Right common carotid artery plus branches (tissue), 1 donor: Measurements from ENCODE around the genes CENPE, CYP2U1 and SEC24B.

- PRO-cap: no peak
Measured at GRCh38 chr4:102788965-102789874, 28.5 kb upstream of the MANBA start.

- PRO-cap: no peak
Measured at GRCh38 chr4:102817485-102817965, 9.8 kb downstream of the UBE2D3 start.

GRCh38 chr4:102824781-102825463 is 2.4 kb downstream of the UBE2D3 start:
- PRO-cap: bidirectional peak, plus-strand start at chr4:102825412, minus-strand start at chr4:102825261

DNA sequence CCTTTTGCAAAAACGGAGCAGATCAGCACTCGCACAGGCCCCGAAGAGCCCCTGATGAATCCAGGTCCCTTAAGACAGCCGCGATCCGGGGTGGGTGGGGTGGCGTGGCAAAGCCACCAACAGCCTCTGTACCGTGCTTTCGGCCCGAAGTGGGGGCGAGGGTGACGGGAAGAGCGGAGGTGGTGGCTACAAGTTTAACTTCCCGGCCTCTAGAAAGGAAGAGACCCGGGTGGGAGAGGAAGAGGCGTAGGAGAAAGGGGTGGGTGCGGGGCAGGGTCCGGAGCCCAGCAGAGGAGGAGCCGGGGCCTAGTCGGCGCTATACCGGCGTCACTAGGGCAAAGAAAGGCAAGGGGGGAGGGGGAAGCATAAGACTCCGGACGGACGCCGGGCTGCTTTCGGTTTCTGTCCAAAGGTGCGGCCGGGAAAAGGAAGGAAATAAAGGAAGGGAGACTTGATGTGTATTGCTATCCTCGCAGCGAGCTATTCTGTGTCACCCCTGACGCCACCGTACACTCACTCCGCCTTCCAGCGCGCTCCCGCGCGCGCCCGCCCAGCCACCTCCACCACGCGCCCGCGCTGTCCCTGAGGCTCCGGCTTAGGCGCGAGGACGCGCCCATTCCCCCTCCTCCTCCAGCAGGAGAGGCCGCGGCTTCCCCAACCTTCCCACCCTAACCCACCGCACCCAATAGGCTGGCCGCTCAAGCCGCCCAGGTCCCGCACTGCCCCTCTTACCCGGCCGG is 545 bp downstream of the UBE2D3 start:
- PRO-cap: bidirectional peak, plus-strand start at position 348 of the sequence, minus-strand start at position 487 of the sequence

DNA sequence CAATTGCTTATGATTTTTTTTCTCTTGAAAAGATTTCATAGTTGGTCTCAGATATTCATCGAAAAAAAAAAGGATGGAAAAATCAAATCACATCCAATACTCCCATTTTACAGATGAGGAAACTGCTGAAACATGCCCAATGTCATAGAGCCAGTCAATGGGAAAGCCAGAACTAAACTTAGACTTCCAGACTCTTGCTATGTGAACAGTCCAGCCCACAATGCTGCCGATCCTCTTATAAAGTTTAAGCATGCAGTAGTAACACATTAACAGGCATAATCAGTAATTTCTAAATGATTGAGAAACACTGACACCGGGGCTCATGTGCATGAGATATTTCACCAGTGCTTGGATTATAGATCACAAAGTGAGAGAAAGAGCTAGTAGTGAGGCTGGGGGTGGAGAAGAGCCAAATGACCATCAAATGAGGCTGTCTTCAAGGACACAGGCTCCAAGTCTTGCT is 2.6 kb downstream of the BDH2 start:
- PRO-cap: no peak

GRCh38 chr4:103197655-103198805 is at the start of gene CENPE:
CENPE (minus strand) TSS chr4:103198343.
- PRO-cap: unidirectional peak, minus-strand start at chr4:103198349

GRCh38 chr4:105719149-105719598 is 10.6 kb downstream of the GSTCD start:
- PRO-cap: no peak

DNA sequence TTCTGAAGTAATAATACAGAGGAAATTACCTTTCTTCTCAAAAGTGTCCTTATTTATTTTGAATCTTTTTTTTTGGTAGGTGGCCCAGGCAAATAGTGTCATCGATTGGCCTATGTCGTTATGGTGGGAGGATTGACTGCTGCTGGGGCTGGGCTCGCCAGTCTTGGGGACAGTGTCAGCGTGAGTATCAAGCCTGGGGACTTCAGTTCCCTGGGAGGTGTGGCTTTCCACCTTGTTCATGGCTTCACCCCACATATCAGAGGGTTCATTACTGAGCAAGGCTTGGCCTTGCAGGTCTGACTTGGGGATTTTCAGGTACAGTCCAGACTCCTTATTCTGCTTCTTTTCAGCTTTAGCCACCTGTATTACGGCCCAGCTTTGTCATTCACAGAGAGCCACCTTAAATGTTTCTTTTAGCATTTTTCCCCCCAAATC is 2.6 kb downstream of the NPNT start:
- PRO-cap: no peak

DNA sequence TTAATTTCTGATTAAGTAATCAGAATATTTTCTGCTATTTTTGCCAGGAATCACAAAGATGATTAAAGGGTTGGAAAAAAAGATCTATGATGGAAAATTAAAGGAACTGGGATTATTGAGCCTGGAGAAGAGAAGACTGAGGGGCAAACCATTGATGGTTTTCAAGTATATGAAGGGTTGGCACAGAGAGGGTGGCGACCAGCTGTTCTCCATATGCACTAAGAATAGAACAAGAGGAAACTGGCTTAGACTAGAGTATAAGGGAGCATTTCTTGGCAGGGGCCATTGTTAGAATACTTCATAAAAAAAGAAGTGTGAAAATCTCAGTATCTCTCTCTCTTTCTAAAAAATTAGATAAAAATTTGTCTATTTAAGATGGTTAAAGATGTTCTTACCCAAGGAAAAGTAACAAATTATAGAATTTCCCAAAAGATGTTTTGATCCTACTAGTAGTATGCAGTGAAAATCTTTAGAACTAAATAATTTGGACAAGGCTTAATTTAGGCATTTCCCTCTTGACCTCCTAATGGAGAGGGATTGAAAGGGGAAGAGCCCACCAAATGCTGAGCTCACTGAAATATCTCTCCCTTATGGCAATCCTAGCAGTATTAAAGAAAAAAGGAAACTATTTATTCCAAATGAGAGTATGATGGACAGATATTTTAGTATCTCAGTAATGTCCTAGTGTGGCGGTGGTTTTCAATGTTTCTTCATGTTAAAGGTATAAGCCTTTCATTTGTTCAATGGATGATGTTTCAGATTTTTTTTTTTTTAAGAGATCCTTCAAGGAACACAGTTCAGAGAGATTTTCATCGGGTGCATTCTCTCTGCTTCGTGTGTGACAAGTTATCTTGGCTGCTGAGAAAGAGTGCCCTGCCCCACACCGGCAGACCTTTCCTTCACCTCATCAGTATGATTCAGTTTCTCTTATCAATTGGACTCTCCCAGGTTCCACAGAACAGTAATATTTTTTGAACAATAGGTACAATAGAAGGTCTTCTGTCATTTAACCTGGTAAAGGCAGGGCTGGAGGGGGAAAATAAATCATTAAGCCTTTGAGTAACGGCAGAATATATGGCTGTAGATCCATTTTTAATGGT is 75.4 kb downstream of the NPNT start:
- PRO-cap: no peak

DNA sequence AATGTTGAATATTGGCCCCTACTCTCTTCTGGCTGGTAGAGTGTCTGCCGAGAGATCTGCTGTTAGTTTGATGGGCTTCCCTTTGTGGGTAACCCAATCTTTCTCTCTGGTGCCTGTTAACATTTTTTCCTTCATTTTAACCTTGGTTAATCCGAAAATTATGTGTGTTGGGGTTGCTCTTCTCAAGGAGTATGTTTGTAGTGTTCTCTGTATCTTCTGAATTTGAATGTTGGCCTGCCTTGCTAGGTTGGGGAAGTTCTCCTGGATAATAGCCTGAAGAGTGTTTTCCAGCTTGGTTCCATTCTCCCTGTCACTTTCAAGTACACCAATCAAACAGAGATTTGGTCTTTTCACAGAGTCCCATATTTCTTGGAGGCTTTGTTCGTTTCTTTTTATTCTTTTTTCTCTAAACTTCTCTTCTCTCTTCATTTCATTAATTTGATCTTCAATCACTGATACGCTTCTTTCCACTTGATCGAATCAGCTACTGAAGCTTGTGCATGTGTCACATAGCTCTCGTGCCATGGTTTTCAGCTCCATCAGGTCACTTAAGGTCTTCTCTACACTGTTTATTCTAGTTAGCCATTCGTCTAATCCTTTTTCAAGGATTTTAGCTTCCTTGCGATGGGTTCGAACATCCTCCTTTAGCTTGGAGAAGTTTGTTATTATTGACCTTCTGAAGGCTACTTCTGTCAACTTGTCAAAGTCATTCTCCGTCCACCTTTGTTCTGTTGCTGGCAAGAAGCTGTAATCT is 177.3 kb downstream of the NPNT start:
- PRO-cap: no peak

DNA sequence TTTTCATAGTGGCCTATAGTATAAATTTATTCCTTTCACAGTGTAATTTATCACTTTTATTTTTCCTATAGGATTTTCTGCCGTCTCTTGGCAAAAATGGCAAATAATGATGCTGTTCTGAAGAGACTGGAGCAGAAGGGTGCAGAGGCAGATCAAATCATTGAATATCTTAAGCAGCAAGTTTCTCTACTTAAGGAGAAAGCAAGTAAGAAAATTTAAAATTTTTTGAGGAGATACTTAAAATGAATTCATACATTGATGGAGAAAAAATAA is 8.5 kb downstream of the AIMP1 start:
- PRO-cap: no peak

- PRO-cap: bidirectional peak, plus-strand start at chr4:107035918, minus-strand start at chr4:107035824
Measured at GRCh38 chr4:107035540-107036097, 494 bp downstream of the DKK2 start.

GRCh38 chr4:107930635-107931118 is 672 bp upstream of the CYP2U1 start:
- PRO-cap: unidirectional peak, plus-strand start at chr4:107930973

DNA sequence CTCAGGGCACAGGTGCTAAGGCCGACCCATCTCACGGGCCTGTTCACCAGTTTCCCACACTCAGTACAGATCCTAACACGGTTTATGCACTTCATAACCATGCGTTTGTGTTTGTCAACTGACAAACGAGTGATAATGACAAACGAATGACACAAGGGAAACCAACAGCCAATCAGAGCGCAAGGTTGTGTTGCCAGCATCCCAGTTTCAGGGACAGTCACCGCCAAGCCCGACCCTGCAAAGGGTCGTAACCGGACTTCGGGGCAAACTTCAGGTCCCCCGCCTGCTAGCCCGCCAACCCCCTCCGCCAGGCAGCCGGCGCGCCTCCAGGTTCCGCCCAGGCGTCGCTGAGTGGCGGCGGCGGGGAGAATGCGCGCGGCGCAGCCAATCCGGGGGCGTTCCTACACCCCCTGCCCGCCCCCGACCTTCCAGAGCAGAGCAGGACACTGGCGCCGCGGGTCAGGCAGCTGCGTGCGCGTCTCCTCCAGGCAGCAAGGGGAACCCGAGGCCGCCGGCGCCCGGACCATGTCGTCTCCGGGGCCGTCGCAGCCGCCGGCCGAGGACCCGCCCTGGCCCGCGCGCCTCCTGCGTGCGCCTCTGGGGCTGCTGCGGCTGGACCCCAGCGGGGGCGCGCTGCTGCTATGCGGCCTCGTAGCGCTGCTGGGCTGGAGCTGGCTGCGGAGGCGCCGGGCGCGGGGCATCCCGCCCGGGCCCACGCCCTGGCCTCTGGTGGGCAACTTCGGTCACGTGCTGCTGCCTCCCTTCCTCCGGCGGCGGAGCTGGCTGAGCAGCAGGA is at the start of gene CYP2U1:
TSS of gene CYP2U1 (plus strand) at position 431 of the 796 bp plus-strand sequence.
- PRO-cap: bidirectional peak, plus-strand start at position 216 of the sequence, minus-strand start at position 107 of the sequence; bidirectional peak, plus-strand start at position 431 of the sequence, minus-strand start at position 313 of the sequence

GRCh38 chr4:107977533-107977915 is 12.2 kb upstream of the HADH start:
- PRO-cap: no peak

DNA sequence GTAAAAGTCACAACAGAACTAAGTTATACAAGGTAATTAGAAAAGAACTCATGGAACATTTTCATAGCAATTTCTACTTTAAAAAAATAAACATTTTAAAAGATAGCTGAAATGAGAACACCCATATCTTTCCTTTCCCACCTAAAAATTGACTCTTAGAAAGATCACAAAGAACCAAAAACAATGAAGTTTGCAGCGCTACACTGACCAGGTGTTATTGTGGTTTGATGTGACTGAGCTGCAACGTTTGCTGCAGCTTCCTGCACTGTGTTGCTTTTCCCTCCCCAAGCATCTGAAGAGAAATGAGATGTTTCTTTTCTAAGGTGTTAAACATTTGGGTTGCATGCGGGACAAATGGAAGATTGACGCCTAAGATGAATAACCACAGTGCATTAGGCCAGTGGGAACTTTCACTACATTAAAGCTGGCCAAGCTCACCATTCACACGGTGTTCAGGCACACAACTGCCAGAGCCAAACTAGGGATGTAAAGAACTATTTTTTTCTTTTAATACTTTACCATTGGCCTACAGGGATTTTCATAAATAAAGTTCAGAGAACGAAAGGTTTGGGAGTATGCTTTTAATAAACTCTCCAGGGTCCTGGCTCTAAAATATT is 8.9 kb downstream of the LEF1 start:
- PRO-cap: no peak

DNA sequence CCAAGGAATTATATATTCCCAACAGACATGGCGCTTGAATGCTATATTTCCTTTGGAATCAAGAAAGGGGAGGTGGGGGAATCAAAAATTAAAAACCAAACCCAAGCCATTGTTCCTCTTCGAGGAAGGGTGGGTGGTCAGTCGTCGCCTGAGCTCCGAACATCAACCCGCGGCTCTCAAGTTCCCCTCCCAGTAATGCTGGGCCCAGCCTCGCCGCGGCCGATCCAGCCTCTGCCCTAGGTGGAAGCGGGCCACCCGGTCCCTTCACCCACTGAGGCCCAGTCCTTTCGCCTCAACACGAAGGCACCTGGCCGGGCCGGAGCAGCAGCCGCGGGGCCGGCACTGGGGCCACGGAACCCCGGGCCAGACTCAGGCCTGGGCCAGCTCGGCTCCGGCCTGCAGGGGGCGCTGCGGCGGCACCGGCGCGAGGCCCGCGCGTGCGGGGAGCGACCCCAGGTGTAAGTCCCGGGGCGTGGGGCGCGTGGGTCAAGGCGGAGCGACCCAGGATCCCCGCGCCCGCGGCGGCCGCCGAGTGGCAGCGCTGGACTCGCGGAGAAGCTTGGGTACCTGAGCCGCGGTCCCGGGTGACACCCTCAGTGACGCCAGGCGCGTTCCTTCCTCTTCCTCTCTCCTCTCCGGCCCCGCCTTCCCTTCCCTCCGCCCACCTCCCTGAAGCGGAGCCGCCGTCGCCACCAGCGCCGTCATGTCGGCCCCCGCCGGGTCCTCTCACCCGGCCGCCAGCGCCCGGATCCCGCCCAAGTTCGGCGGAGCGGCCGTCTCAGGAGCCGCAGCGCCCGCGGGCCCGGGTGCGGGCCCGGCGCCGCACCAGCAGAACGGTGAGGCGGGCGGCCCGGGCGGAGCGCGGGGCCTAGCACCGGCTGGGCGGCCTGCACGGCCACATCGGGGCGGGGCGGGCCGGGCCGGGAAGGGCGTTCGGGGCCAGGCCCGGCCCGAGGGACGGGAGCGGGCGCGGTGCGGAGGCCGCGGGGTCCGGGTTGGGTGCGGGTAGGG is at the start of gene SEC24B:
TSS of gene SEC24B (plus strand) at position 649 of the 1,011 bp plus-strand sequence.
- PRO-cap: unidirectional peak, plus-strand start at position 137 of the sequence; bidirectional peak, plus-strand start at position 461 of the sequence, minus-strand start at position 371 of the sequence; bidirectional peak, plus-strand start at position 672 of the sequence, minus-strand start at position 543 of the sequence; bidirectional peak, plus-strand start at position 942 of the sequence, minus-strand start at position 899 of the sequence

- PRO-cap: no peak
Measured at GRCh38 chr4:109495059-109495577, 61.5 kb downstream of the SEC24B start.

DNA sequence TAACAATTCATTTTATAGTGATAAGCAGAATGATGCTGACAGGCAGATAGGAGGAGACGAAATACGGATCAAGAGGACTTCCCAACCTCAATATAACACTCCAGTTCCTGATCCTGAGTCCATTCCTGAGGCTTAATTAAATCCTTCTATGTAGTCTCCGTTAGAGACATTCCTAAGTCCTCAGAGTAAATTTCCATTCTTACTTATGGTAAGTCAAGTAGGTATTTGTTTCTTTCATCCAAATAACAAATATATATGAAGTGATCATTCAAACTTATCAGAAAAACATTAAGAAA is 16.0 kb downstream of the MCUB start:
- PRO-cap: no peak

DNA sequence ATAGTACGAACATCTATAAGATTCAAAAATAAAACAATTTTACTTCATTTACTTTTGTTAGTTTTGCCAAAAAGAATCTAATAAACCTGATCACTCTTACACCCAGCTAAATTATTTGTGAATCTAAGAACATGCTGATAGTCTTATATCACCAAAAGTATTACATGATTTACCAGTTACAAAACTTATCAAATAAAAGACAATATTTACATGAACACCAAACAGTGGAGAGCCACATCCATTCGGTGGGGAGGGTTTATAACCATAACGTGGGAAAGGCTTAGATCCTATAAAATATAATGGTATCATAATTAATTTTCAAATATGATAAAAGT is 11.4 kb downstream of the PLA2G12A start:
- PRO-cap: no peak